Vagina (tissue), 1 donor: ENCODE measurements around a stretch of chr4.

DNA sequence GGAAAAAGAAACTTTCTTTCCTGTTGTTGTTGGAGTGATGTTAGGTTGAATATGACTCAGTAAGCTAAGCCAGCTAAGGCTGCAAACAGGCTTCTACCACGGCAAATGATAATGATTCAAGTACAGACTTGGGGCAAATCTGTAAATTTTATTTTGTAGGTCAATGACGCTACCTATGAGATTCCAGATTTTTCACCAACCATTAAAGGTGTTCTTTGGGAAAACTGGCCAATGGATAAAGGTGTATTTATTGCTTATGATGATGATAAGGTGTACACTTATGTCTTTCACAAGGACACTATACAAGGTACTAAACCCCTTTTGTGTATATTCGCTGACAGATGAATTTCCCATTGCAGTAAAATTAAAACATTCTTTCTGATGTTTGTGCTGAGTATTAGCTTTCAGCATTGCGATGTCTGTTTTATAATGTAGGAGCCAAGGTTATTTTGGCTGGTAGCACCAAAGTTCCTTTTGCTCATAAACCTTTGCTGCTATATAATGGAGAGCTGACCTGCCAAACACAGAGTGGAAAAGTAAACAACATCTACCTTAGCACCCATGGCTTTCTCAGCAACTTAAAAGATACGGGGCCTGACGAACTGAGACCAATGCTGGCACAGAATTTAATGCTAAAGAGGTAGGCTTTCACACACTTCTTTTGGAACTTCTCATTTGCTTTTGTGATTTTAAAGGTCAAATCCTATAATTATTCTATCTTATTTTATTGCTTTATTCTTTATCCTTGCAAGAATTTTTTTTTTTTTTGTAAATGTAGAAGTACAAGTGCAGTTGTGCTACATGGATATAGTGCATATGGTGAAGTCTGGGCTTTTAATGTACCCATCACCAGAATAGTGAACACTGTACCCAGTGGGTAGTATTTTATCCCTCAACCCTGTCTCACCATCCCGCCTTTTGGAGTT, 46.0 kb downstream of the WDR19 start:
- PRO-cap = no peak
- RAMPAGE, long total RNA = no peak

DNA sequence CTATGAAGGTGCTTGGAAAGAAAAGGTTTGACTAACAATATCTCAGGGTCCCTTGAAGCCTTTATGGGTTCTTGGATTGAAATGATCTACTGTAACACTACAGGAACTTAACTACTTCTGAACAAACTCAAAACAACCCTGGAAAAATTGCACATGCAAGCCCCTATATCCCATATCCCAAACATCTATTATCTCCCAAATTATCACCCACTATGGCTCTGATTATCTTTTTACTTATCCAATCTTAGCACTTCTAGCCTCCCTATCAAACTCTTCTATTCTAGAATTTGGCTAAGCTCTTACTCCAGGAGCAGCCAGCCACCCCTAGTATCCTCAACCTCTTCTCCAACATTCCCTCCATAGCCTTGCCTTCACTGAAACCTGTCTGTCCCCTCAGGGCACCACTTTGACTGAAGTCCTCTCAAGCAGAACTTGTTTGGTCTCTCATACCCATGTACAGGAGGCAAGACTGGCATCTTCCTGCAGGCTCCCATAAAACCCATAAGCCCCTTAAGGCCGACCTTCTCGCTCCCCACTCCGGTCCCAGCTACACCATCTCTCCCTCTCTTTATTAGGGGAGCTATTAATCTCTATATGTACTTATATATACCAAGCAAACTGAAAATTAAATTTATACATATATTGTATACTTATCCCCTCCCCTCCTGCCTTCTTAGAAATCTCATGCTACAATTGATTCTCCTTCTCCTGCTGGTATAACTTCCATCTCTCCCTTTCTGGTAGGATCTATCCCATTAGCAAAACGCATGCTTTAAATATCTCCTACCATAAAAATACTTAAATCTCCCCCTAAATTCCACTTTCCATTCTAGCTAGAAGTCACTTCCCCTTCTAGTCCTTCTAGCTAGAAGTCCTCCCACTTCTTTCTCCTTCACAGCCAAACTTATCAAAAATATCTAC, 51.7 kb downstream of the RFC1 start:
- PRO-cap = no peak
- RAMPAGE, long total RNA = no peak

- PRO-cap = no peak
- RAMPAGE, long total RNA = no peak
Measured at GRCh38 chr4:39469241-39470292, 10.7 kb downstream of the LIAS start.

DNA sequence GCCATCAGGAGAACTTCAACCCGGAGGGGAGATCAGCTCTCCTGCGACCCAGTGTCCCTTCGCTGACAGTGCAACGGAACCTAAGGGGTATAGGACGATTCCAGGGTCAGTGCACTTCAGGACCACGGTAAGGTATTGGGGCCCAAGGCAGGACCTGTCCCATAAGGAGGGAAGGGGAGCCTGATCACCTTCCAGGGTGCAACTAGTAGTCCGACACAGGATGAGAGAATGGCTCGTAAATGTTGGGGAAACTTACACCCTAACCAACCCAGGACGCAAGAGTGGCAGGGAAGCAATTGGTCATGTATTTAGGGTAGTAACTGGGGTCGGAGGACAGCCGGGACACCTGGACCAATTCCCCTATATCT, 26.4 kb downstream of the LIAS start:
- PRO-cap = no peak
- RAMPAGE, long total RNA = no peak

GRCh38 chr4:39637881-39637997, 926 bp downstream of the SMIM14 start:
- PRO-cap = no peak
- RAMPAGE, long total RNA = no peak

DNA sequence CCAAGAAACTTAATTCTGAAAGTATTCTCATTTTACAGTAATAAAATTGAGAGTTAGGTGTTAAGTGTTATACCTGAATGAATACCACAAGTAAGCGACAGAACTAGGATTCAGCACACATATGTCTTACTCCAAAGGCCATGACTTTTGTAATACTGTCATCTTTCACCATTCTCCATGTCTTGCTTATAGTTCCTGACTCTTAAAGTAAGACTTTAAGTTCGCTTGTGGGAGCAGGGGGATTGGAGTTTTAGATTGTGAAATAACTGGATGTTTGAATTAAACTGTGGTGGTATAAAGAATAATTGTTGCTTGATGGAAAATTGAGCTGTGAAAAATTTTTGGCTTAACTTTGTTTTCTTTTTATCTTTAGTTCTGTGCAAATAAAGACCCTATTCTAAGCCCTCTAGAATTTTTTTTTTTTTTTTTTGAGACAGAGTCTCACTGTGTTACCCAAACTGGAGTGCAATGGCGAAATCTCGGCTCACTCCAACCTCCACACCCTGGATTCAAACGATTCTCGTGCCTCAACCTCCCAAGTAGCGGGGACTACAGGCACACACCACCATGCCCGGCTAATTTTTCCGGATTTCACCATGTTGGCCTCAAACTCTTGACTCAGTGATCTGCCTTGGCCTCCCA, 35.9 kb downstream of the UBE2K start:
- PRO-cap = no peak
- RAMPAGE, long total RNA = no peak

GRCh38 chr4:40190078-40190528, 6.7 kb upstream of the RHOH start:
- PRO-cap = no peak
- RAMPAGE, long total RNA = no peak

- PRO-cap = no peak
- RAMPAGE, long total RNA = no peak
Measured at GRCh38 chr4:40211402-40211764, 14.6 kb downstream of the RHOH start.

DNA sequence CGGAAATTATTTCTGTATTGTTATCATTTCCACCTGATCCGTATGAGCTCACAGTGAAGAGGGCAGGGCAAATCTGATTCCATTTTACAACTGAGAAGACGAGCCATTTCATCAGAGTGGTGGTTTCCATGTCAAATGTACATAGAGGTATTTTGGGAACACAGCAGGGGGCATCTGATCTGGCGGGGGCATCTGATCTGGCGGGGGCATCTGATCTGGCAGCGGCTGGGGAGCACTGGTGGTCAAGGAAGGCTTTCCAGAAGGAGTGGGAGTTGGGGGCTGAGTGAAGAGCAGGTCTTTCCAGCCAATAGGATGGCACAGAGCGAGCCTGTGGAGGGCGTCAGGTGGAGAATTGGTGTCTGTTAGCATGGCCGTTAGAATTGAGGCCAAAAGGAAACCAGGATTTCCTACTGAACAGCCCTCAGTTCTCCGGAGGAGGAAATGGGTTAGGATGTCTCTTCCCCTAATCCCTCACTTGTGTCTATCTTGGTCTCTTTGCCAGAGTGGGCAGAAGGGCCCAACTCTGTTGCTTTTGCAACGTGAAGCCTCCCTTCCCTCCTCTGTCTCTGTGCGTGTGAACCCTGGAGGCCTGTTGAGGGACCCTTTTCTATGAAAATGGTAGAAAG, 41.3 kb downstream of the RHOH start:
- PRO-cap = no peak
- RAMPAGE, long total RNA = no peak

- PRO-cap = no peak
- RAMPAGE, long total RNA = no peak
Measured at GRCh38 chr4:40254929-40255556, 58.2 kb downstream of the RHOH start.

- PRO-cap = no peak
- RAMPAGE, long total RNA = no peak
Measured at GRCh38 chr4:40270651-40271108, 64.5 kb upstream of the CHRNA9 start.

DNA sequence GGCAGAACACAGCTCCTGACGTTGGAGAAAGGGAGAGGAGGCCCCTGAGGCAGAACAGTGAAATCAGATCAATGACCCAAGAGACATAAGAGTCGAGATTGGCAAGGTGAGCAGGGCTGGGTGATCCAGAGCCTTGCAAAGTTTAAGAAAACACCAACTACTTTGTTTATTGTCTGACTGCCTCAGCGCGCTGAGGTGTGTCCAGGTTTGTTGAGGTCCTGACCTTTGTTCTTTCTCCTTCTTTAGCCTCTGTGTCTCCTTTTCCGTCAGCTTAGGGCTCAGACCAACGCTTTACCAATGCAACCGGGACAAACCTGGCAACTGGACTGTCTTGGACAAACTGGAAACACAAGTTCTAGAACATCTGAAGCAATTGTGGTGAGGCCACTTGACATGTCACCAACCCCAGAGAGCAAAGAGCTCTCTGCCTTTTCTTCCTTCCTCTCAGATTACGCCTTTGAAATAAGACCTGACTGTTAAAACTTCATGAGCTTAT, 28.4 kb downstream of the CHRNA9 start:
- PRO-cap = no peak
- RAMPAGE, long total RNA = no peak

- PRO-cap = no peak
- RAMPAGE, long total RNA = no peak
Measured at GRCh38 chr4:40405169-40405569, 70.0 kb downstream of the CHRNA9 start.

- PRO-cap = no peak
- RAMPAGE, long total RNA = no peak
Measured at GRCh38 chr4:40506073-40506721, 123.5 kb downstream of the RBM47 start.

- PRO-cap = no peak
- RAMPAGE, long total RNA = no peak
Measured at GRCh38 chr4:40516798-40517160, 112.9 kb downstream of the RBM47 start.

DNA sequence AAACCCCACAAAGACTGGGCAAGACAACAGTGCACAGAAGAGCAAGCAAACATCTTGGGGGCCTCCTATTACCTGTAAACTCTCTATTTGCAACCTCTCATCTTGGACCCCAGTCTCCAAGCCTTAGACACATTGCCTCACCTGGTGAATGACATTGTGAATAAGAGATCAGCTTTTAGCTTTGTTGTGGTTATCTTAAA, 39.4 kb downstream of the RBM47 start:
- PRO-cap = no peak
- RAMPAGE, long total RNA = no peak

DNA sequence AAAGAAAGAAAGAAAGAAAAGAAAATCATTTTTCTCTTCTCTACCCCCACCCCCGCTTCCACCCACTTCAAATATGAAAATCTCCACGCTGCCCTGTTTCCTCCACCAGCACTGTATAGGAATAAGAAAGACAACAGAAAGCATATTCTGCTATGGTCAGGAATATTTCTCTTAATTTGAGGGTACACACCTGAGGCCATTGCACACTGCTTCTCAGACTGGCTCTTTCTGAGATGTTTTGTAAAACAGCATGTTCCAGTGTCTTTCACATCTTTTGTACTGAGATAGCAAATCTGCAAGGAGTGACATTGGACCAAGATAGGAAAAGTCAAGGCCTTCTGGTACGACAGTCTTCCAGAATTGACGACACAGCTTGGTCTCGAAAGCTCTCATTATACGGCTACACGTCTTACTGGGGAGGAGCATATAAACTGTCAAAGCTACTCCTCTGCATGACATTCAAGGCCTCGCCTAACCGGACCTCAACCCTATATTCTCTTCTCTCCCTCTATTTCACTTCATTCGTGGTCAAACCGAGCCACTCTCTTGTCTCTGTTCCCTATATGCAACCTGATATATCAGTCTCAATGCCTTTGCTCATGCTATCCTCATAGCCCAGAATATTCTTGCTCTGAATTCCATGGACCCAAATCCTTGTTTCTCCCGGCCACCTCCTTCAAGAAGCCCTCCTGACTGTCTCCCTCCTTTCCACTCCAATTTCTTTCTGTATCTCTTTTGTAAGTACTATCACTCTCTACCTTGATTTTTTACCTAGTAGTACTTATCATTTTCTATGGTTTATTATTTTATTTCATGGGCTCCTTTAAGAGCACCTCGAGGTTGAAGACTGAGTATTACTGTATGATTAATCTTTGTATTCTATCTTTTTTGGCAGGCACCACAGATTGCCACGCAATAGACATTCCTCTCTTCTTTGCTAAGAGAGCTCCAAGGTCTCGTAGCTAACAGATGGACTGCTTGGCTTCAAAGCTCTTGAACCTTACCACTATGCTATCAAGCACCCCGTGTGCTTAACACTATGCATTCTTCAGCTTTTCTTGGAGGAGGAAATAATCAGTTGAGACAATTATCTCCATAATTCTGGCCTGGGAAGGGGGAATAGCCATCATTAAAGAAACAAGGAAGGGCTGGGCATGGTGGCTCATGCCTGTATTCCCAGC, 35.2 kb downstream of the RBM47 start:
- PRO-cap = no peak
- RAMPAGE, long total RNA = start-site peak on the minus strand centred at position 825 of the sequence, 24 bp wide, 30 reads

GRCh38 chr4:40702527-40703058, 47.2 kb upstream of the NSUN7 start:
- PRO-cap = no peak
- RAMPAGE, long total RNA = no peak

DNA sequence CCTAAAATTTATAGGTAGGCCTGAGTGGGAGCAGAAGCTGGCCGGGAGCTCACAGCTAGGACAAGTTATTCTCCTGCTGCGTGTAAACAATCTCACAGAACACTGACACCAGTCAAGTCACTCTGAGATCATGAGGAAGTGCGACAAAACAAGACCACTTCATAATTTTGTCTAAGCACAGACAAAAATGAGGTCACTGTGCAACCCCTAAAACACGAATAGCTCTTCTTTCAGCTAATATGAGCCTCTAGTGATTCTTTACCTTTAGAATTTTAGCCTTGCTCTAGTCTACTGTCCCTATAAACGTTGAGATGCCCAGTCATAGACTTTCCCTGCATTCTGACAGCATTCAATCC, 15.2 kb upstream of the NSUN7 start:
- PRO-cap = no peak
- RAMPAGE, long total RNA = no peak

GRCh38 chr4:40744144-40744838, 5.5 kb upstream of the NSUN7 start:
- PRO-cap = no peak
- RAMPAGE, long total RNA = no peak